ENCODE data around the gene DISC1.

DNA sequence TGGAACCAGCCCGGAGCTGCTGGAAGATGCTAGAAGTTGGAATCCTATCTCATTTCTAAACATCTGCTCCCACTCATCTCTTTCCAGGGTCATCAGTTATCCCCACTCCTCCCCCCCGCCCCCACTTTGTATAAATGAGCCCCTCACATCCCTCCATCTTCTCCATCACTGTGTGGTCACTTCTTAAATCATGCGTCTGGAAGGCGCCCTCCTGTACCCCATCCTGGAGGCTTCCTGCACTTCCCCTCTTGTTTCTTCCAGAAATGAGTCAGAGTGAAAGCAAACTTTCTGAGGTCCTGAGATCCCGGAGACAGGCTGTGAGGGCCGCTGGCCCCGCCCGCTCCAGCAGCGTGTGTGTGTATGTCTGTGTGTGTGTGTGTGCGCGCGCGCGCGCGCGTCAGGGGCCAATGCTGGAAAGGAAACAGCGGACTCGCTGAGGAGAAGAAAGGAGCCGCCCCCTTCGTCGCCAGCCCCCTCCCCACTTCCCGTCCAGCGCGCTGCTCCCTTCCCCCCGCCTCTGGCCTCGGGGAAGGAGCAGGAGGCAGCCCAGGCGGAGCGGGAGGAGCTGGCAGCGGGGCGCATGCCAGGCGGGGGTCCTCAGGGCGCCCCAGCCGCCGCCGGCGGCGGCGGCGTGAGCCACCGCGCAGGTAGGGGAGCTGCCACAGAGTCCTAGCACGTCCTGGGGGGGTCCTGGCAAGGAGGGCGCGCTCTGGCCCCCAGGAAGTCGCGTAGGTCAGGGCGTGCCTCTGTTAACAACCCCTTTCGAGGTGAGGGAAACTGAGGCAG is at the start of gene DISC1:
TSS of gene DISC1 (plus strand) at position 503 of the 786 bp plus-strand sequence.
- PRO-cap = bidirectional peak, plus-strand start at position 549 of the sequence, minus-strand start at position 225 of the sequence

DNA sequence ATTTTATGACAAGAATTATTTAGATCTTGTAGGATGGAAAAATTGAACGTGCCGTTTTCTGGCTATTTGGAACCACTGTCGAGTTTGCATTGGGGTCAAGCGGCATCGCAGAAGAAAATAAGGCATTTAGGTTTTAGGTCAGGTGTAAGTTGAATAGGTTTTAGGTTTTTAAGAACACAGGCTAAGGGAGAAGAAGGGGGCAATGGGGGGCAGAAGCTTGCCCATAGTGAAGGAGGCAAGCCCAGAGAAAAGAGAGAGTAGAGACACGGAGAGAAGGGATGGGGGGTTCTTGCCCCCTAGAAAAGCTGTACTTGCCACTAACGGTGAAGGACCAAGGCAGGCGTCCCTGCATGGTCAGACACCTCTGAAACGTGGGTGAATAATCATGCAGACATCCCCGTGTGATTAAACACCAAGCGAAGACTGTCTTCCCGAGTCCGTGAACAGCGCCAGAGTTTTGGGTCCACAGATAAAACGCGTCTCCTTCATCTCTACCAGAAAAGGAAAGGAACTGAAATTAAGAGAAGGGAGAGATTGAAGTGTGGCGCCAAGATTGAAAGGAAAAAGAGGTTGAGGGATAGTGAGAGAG is 208.0 kb downstream of the DISC1 start:
- PRO-cap = no peak

GRCh38 chr1:232038768-232039159 is 412.2 kb downstream of the DISC1 start:
- PRO-cap = no peak

DNA sequence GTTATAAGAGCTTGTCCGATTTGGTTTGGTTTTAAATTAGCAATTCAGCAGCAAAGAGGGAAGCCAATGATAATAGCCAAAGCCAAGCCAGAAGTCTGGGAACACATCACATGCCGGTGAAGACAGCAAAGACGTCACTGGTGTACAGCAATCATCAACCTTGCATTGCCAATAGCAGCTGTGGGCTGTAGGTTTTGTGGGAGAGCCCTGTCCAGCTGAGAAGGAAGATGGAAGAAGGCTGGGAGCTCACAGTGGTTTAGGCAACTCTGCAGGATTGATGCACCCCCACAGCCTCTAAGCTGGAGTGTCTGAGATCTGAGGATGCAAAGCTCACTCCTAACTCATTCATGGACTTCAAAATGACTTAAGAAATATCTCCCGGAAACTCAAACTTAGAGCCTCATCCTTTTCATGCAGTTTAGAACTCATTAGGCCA is 338.6 kb downstream of the SIPA1L2 start:
- PRO-cap = no peak

DNA sequence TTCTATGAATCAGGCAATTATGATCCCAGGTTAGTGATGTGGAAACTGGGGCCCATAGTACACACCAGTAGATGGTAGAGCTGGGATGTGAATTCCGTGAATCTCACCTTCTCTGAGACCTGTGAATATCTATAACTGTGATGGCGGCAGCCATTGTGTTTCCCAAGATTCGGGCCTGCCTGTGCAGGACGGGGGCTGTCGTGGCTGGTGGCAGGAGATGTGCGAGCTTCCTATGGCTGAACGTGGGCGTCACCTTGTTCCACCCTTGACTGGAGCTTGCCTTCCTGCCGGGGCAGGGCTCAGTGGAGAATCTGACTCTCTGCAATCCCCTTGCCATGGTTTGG is 253.5 kb downstream of the SIPA1L2 start:
- PRO-cap = no peak

GRCh38 chr1:232559918-232560508 is 69.9 kb downstream of the SIPA1L2 start:
- PRO-cap = no peak

- PRO-cap = no peak
Observed at GRCh38 chr1:232589793-232590426, 40.0 kb downstream of the SIPA1L2 start.

DNA sequence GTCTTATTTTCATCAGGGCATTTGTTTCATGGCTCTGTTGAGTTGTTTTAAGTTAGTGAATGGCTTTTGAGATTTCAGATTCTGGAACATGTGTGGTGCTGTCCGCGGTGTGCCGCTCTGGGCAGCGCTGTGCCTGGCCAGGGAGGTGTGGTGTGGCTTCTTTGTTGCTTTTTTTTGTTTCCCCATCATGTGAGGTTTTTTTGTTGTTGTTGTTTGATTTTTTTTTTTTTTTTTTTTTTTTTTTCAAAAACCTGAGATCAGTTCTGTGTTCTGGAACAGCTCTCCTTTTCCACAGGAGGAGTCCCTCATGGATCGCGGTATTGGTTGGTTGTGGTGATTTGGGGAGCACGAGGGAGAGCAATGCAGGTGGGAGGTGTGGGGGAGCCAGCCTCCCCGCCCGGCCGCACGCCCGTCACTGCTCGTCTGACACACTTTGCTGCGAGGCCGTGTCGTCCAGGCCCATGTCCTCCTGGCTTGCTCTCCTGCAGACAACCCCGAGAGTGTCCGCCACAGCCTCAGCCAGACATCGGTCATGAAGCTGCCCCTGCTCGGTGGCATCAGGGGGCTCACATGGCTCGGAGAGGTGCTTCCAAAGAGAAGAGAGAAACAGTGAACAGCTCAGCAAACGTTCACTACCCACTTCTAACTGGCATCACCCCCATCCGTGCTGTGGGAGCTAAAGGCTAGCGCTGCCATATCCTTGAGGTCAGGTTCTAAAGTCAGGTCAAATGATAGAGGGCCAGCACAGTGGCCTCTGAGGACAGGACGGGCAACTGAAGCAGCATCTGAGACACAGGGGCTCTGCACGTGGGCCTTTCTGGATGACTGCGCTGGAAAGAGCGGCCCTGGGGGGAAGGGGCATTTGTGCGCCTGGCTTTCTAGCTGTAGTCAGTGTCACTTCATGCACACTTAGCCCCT is 33.7 kb downstream of the NTPCR start:
- PRO-cap = no peak

DNA sequence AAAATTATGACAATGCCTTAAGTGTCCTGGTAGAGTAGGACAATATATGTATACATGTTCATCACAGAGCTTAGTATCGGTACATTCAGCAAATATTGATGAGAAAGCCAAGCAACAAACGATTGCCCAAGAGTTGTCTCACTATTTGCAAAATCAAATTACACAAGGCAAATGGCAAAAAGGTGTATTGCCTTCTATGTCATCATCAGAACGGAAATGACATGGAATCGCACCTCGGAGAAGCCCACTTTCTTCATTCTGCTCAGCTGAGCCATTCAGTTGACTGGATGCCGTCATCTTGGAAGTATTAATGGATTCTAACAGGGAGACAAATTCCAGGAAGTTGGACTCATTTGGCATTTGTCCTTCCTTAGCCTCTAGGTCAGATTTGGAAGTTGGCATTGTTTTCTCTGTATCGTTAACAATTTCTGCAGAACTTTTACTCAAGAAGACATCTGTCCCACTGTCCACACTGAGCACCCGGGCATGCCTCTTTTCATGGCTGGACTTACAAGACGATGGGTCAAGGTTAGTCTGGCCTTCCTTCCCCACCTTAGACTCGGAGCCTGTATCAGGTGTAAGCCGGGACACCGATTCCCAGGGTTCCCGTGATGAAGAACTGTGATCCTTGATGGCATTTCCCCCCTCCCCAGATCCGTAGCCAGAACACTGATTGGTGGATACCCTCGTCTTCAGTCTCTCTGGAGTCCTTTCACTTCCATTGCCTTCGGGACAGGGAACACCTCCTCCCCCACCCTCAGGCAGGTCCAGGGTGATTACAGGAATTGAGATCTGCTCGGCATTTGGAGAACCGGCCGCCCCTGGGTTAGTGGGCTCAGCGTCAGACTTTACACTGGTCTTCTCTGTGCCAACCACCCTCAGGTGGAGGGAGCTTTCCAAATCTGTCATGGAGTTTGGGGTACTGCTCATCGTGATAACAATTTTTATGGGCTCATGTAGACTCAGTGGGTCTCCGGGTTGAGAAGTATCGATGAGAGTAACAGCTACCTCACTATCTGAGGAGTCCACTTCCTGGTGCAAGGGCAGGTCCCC is 37.4 kb downstream of the PCNX2 start:
- PRO-cap = no peak

GRCh38 chr1:233369482-233370104 is 42.1 kb downstream of the MAP3K21 start:
- PRO-cap = no peak

GRCh38 chr1:233629012-233630043 is 15.4 kb downstream of the KCNK1 start:
- PRO-cap = no peak

GRCh38 chr1:233654599-233655068 is 40.7 kb downstream of the KCNK1 start:
- PRO-cap = no peak

- PRO-cap = no peak
Observed at GRCh38 chr1:234498860-234499691, 20.1 kb upstream of the TARBP1 start.

- PRO-cap = no peak
Observed at GRCh38 chr1:234515348-234516214, 36.6 kb upstream of the TARBP1 start.

DNA sequence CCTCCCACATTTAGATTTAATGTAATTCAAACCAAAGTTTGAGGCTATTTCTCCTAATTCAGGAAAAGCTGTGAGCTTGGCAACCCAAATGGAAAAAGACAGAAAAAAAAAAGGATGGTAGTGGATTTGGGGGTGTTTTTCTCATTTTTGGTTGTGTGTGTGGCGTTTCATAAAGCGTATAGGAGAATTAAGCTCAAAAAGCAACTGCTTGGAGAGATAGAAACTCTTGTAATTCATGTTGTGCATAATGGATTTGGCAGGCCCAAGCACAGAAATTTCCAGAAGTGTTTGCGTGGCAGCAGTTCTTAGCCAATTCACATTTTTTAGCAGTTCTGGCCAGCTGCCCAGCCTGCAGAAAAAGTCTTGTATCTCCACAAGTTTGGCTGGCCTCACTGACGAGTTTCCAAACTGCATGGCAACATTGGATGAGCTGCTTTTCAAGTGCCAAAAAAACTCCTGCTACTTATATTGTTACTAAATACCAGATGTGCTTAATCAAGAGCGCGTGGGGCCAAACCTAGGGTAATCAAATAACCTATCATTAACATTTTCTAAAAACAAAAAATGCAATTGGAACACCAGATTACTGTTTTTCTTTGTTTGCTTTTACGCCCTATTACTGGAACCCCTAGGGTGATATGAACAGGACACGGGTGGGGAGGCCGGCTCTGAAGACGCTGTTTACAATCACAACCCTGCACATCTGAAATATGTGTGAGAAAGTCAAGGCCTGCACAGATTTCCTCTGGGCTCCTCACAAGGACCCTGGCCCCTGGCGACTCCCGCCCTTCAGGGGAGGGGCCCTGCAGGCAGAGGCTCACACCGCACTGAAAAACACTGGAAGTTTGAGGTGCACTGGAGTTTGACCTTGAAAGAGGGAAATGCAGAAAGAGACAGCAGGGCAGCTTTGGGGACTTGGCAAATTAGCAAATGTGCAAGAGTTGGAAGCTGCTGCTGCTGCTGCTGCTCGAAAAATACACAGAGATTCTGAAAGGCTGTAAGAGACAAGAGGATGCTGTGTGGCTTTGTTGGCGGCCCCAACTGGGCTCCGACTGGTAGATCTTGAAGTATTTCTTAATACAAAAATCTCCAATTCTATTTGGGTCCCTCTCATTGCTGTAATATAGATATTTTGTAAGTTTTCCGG is 55.2 kb upstream of the TARBP1 start:
- PRO-cap = bidirectional peak, plus-strand start at position 406 of the sequence, minus-strand start at position 189 of the sequence

- PRO-cap = no peak
Observed at GRCh38 chr1:234535800-234536235, 56.8 kb upstream of the TARBP1 start.

GRCh38 chr1:234538772-234539559 is 60.0 kb upstream of the TARBP1 start:
- PRO-cap = bidirectional peak, plus-strand start at chr1:234539039, minus-strand start at chr1:234539046

- PRO-cap = no peak
Observed at GRCh38 chr1:234553491-234554083, 56.4 kb downstream of the IRF2BP2 start.

DNA sequence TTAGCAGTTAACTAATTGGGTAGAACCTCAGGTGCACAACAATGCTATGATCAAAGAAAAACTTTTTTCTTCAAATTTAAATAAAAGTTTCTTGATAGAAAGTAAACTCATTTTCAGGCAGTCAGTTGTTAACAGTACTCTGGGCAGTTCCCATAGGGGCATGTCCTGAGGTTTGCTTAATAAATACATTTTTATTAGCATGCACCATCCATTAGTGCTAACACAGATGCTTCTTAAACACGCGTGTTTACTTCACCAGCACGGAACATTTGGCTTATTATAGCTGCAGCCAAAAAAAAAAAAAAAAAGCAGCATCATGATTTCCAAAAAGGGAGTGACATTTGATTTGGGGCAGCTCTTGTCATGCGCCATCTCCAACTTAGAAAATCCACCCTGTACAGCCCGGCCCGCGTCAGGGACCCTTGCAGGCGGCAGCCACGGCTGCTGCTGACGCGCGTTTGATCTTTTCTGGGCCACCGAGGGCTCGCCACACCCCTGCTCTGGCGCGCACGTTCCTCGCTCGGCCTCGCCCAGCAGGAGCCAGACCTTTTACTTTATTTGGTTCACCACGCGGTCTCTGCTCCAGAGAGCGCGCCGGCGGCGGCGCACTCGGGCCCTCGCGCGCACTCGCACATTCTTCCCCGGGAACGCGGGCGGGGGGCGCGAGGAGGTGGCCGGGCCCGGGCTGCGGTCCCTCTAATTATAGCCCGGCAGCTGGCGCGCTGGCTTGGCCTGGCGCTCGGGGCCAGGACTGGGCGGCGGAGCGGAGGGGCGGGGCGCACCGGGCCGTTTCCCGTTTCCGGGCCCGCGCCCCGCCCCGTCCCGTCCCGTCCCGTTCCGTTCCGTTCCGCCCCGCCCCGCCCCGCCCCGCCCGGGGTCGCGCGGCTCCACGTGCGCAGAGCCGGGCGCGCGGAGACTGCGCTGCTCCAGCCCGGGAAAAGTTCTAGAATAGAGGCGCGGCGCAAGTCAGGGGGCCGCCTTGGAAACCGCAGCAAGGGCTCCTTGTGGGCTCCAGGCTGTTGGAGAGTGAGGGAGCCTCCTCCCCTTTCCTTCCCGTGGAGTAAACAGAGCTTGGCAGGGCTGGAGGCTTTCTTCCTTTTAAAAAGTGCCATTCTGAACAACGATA is 10.2 kb downstream of the IRF2BP2 start:
- PRO-cap = unidirectional peak, plus-strand start at position 382 of the sequence; unidirectional peak, plus-strand start at position 412 of the sequence; bidirectional peak, plus-strand start at position 585 of the sequence, minus-strand start at position 460 of the sequence; bidirectional peak, plus-strand start at position 898 of the sequence, minus-strand start at position 765 of the sequence

DNA sequence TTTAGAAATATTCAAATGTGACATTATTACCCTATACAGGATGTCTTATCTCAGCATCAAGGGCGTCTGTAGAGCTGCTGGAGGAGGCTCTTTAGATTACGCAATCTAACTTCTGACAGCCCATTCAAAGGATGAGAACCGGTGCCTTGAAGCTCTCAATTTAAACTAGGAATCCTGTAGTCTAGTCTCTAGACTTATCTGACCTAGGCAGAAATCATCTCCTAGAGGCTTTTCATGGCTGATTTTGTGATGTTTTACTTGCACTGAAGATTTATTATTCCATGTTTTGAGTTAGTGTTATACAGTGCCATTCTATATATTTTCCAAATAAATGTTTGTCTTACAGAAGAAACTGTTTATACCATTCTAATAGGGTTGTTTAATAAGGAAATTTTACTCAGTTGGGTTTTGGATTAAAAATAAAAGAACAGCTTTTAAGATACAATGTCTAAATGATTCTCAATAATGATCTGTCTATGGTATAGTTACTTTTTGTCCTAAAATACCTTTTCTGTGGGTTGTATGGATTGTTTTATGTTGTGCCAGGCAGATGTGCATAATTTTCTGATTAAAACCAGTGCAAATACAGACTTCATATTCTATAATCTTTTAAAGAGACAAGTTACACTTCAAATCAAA is 8.1 kb downstream of the IRF2BP2 start:
- PRO-cap = unidirectional peak, plus-strand start at position 123 of the sequence